LUHMES (cell line): ENCODE data around the genes UGT1A3 and MROH2A.

DNA sequence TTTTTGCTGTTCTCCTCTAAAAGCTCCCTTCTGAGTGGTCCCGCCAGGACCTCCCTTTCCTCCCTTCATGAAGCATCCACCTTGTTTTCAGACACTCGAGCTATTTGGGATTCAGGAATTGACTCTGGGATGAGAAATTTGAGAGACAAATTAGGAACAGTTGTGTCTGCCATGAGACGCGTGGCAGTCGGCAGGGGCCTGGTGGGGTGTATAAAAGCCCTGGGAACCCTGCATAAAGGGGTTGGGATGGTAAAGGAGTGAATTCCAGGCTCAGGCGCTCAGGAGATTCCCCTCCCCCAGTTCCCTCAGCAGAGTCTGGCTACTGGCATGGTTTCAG lies 65.6 kb downstream of the DGKD start:
- PRO-cap = no peak

- PRO-cap = no peak
These were observed 66.4 kb downstream of the DGKD start for GRCh38 chr2:233420430-233421438.

GRCh38 chr2:233448838-233450133 lies 95.0 kb downstream of the DGKD start:
- PRO-cap = no peak

DNA sequence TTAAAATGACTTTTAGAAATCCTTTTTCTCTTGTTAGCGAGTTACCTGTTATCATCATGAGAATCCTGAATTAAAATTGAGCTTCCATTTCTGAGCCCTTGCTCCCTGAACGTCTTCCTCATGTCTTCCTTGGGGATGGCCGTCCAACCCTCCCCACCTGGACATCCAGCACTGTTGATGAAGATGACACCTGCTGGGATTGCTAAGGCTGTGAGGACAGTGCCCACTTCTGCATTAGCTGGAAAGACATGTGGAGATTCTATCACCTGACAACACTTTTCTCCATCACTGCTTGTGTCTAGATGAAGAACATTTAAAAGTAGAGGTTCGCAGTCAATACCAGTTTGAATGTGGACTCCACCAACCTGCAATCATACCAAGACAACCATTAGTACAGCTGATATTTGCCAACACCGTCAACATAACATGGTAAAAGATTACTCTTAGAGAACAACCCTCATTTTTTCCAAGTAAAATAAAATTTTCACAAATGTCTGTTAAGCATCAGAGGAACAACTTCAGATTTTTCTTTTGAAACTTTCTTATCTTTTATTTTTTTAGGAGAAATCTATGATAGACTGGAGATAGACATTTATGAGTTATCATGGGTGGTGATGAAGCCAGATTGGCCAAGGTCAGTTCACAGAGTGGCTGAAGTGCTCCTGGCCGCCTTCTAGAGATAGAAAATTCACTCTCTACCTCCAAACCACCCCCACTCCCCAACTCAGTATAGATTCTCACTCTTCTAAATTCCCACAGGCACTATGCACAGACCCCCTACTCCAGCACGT lies 43.3 kb downstream of the USP40 start:
- PRO-cap = no peak

GRCh38 chr2:233691066-233691985 lies 1.4 kb upstream of the UGT1A6 start:
- PRO-cap = no peak

GRCh38 chr2:233699959-233700586 lies 7.4 kb downstream of the UGT1A6 start:
- PRO-cap = no peak

- PRO-cap = no peak
These were observed at the start of gene UGT1A3 for GRCh38 chr2:233728297-233729273. Gene UGT1A3, plus strand, starts transcription at chr2:233729042.

DNA sequence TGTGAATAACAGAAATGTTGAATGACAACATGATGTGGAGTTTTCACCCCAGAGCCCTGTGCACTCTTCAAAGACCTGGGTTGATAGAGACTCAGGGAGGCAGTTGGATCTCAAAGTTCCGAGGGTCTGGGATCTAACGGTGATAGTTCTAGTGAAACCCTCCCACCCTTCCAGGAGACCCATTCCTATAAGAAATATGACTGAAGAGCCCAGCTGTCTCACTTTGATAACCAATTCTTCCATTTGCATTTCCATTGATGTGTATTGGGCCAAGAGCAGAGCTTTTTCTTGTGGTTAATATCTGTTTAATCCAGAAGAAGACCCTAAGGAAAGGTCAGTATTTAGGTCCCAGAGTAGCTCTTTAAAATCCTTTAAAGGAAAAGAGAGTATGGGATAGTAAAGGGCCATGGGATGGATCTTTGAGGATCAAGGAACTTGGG lies at the start of gene MROH2A:
TSS of gene MROH2A (plus strand) at position 182 of the 440 bp plus-strand sequence.
- PRO-cap = no peak

DNA sequence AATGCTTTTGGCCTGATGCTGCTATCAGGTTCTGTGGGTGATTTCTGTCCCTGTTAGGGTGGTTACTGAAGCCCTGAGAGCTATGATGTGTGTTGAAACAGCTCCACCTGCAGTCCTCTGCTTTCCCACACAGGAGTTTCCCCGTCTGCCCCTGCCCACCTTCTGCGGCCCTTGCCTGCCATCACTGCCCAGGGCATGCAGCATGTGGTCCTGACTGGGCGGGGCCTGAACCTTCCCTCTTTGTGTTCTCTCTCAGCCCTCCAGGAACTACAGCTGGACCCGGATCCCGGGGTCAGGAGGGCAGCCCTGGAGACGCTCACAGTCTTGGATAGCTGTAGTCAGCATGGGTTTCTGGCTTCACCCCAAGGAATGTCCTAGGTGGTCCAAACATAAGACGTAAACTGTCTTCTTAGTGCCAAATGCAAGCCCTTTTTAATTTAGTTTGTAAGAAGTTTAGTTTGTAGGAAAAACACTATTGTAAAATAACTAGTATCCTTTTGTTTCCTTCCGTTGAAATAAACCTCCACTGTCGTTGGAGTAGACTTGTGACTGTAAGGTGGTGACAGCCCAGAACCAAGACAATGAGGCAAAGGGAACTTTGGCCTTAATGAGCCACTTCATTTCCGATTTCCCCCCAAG lies 21.3 kb downstream of the HJURP start:
- PRO-cap = no peak

DNA sequence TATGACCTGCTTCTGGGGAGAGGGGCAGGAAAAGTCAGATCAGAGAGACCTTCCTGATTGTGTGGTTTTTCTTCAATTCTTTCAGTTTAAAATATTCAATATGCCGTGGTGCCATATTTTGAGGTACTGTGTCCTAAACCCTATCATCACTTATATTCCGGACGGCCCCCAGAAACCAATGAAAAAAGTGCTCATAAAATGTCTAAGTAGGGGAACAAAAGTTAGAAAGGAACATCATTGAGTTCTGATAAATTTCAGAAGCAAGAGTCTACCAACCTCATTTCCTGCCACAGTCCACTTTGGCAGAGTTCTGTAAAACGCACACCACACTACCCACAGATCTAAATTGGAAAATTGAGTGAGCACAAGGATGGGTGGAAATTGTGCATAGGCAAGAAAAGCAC lies 49.3 kb upstream of the SPP2 start:
- PRO-cap = no peak

DNA sequence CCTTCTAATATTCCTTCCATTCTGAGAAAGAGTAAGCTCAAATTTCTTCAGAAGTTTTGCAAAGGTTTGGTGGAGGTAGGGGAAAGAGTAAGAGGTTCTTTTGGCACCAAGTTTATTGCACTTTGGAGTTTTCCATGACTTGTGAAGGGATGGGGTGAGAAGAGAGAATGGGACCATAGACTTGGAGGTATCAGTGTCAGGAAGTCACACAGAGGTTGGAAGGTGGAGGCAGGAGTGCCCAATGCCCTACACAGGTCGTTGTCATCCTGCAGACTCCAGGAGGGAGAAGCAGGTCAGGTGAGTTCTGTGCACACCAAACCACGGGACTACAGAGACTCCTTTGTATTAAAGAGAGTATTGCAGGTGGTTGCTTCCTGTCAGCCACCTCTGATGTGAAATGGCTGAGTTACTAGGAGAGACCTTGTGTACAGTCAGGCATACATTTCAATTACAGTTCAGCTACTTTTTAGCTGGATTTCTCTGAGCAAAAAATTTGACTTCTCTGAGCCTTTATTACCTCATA lies 51.5 kb downstream of the SPP2 start:
- PRO-cap = no peak

GRCh38 chr2:234307985-234308498 lies 188.8 kb downstream of the ARL4C start:
- PRO-cap = no peak

- PRO-cap = no peak
These were observed 42.4 kb downstream of the ARL4C start for GRCh38 chr2:234454298-234454999.

GRCh38 chr2:234874710-234875225 lies 77.0 kb upstream of the SH3BP4 start:
- PRO-cap = no peak

DNA sequence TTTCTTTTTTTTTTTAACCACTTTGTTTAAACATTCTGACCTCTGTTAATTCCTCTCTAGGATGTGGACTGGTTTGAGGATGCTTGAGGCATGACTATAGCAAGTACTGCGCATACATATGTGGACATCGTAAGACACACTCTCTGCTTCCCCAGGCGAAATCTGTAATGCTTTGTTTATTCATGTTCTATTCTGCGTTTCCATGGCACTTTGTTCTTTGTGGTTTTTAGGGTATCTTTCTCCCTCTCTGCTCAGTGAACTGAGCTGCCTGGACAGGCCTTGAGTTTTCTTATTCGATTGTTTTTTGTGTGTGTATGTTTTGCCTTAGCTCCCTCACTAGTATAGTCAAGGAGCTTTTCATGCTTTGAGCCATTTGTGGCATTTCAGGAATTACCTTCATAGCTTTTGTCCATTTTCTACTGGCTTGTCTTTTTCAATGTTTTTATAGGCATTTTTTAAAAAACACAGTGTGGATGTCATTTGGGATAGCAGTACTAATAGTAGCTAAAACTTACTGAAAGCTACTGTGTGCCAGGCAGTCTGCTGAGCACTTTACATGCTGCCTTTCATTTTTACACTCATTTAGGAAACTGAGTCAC lies 1.9 kb upstream of the SH3BP4 start:
- PRO-cap = no peak

DNA sequence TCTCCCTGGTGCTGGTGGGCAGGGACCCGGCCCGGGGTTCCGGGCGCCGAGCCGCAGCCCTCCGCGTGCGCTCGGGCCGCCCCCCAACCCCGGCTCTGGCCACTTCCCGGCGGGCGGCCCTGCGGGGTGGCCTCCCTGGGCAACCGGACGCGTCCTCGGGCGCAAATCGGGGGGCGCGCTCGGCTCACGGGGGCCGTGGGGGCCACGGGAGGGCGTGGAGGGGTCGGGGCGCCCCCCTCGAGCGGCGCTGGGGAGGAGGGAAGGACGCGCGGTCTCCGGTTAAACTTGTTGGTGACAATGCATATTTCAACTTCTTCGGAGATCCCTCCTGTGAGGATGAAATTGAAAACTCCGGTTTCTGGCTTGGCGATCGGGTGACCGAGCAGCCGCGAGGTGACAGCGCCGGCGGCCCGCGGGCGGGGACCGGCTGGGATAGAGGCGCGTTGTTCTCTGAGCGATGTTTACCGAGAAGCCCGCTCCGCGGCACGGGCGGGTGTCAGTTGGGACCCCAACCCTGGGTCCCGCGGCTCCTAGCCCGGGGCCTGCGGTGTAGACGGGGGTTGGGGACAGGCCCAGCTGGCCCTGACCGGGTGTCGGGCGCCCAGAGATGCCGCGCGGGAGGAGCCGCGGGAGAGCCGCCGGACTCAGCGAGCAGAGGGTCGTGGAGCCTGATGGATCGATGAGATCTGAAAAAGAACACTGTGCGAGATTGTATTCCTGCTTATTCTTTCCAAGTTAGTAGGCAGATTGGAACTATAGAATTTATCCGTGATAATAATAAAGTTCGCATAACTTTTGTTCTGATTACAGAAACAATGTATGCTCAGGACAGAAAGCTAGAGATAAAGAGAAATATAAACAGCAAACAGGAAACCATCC lies 816 bp downstream of the SH3BP4 start:
- PRO-cap = bidirectional peak, plus-strand start at position 301 of the sequence, minus-strand start at position 98 of the sequence

GRCh38 chr2:234980288-234980946 lies 28.6 kb downstream of the SH3BP4 start:
- PRO-cap = no peak

DNA sequence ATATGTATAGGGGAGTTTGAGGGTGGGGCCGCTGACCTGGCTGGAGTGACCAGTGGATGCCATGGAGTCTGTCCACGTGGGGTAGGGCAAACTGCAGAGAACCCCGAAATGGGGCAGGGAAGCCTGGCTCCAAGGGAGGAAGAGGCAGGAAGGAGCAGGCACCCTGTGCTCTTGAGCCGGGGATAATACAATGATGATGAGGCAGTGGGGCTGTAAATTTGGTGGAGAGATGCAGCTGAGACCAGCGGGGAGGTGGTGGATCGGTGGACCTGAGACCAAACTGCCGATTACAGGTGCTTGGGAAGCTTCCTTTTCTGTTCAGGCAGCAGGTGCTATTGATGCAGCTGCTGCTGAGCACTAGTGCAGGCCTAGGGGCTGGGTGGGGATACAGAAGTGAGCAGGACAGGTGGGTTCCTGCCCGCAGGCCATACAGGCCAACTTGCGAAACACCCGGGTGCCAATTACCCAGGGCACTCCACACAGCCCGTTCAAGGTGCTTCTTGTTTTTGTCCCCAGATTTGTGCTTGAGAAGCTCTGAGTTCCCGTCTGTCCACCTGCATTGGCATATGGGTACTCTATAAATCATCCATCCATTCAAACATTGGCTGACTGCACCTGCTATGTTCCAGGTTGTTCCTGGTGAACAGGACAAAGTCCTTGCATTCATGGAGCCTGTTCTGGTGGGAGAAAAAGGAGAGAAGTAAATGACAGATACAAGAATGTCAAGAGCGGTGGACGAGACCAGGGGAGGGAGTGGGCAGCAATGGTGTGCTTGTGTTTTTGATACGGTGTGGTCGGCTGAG lies 31.1 kb downstream of the SH3BP4 start:
- PRO-cap = no peak

DNA sequence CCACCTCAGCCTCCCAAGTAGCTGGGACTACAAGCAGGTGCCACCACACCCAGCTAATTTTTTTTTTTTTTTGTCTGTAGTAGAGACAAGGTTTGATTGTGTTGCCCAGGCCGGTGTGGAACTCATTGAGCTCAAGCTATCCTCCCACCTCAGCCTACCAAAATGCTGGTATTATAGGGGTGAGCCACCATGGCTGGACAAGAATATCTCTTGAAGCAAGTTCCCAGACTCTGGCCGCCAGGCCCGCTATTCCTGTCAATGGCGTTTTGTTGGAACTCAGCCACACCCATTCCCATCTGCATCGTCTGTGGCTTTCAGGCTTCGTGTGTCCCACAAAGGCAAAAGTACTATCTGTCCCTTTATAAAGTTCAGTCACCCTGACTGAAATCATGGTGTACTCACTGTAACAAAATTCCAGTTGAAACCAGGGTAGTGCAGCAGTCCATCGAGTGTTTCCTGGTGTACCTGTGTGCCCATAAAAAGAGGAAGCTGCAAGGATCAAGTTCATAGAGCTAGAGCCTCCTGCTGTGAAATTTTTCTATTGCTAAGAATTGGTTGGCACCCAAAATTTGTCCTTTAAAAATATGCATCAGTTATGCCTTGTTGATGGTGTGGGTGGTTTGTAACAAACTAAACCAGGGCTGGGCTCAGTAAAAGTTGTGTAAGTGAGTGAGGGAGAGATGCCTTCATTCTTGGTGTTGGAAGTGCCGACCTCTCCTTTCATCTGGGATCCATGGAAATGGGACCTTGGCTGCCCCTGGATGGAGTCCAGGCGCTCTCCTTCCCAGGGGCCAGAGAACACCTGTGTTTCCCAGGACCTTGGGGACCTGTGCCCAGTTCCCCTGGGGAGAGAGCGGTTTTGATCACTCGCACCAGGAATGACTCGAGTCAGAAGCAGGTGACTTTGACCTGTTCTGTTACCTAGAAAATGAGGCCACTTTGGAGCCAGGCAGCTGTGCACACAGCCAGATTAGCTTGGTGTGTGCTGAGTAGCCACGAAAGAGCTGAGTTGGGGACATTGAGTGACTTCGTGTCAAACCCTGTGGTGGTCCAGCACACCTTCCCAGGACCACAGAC lies 97.0 kb downstream of the SH3BP4 start:
- PRO-cap = no peak

DNA sequence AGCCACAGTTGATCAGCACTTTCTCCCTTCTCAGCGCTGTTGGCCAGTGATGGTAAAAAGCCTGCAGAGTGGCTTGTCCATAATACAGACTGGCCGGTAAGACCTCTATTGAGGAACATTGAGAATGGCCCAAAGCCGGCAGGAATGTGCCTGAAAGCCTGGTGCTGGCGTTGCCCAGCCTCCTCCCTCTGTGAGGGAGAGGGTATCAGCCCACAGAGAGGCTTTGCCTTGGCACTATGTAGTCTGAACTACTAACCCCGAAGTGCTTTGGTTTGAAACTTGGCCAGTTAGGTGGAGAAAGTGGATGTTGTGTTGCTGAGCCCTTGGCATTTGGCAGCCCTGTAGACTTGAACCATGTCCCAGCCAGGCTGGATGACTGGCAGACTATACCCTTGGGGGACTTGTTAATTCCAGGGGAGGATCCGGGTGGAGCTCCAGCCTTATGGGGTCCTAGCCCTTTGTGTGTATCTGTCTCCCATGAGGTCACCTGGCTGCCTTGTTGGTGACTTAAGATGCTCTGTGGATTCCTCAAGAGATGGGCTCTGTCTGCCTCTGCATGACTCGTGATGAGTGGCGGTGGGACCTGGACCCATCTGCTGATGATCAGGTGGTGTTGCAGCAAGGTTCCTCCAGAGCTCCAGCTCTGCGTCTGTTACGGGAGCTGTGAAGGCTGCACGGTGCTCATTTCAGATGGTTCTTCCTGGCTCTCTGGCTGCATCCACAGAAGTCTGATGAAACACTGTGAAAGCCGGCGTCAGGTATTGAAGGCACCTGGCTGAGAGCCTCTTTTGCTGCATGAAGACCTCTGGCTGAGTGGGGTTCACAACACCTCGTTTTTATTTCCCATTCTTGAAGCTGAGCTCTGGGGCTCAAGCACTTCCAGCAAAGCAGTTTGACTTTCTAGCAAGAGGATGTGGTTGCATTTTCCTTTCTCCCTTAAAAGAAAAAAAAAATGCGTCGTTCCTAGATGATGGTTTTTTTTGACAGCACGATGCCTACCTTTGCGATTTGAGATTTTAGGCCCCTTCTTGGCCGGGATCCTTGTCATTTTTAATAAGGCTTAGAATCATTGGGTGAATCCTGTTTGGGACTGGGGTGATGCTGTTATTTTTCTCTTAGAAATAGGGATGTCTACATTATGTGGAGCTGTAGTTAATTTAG lies 2.4 kb downstream of the AGAP1 start:
- PRO-cap = no peak